T-cell (primary cell): Measurements from ENCODE around the genes PIP4K2A and APBB1IP.

DNA sequence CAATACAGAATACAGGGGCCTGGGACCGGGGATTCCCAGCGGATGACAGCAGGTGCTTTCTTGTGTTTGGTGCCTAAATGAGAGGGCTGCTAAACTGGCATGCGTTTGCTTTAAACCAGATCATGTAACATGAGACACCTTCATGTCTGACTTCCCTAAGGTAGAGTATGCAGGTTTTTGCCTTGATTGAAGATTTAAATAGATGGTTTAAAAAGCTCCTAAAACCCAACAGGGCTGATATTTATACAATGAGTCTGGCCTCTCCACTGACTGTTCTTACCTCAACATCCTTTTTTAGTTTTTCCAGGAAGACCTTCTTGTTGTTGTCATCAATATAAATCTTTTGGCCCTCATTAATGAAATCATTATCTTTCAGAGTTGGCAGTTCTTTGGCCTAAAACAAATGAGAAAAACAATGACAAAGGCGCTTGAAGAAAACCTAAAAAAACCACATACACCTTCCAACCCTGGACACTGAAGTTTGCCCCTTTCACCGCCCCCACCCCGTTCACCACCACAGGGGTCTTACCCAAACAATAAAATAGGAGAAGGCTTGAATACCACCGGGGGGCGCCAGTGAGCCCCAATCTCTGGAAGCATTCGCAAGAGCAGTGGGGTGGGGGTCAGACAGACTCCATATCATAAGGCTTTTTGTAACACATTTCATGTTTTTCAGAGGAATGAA is 163.9 kb downstream of the PIP4K2A start:
- PRO-cap, 7 experiments = no peak in any of the 7 experiments

- PRO-cap, 7 experiments = no peak in any of the 7 experiments
These were observed 144.7 kb downstream of the PIP4K2A start for GRCh38 chr10:22569484-22570285.

DNA sequence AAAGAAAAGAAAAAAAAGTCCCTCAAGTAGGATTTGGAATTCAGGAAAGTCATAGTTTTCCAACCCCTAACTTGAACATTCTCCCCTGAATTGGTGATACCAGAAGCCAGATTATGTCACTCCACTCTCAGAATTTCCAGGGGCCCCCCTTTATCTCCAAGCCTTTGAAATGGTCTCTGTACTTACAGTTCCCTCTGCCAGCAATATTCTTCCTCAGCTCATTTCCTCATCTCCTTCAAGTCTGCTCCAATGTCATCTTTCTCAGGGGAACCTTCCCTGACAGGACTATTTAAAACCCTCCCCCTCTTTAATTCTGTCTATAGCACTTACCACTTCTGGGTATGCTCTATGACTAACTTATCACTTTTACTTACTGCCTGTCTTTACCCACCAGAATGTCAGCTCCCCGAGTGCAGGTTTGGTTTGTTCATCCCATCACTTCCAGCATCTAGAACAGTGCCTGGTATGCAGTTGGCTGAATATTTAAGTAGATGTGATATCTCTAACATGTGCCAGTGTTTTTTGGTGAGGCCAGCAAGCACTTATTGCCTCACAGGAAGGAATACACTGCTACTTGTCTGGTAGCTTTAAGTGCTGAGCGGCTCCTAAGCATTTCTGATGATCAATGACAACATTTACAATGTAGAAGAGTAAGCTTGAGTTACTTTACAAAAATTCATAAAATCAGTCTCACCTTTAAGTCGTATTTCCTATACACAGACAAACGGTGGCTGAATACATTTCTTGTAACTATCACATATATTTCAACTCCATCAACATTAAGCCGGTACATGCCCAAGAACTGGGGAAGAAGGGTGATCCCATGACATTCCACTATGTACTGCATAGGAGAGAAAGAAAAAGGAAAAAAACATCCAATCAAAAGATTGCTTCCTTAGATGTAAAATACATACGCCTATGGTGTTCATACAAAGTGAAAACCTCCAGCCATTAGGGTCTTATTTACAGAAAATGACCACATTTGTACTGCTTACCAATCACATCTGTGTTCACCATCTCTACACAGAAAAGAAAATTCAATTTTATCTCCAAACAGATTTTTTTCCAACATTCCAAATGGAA is 141.4 kb downstream of the PIP4K2A start:
- PRO-cap, 7 experiments = no peak in any of the 7 experiments

DNA sequence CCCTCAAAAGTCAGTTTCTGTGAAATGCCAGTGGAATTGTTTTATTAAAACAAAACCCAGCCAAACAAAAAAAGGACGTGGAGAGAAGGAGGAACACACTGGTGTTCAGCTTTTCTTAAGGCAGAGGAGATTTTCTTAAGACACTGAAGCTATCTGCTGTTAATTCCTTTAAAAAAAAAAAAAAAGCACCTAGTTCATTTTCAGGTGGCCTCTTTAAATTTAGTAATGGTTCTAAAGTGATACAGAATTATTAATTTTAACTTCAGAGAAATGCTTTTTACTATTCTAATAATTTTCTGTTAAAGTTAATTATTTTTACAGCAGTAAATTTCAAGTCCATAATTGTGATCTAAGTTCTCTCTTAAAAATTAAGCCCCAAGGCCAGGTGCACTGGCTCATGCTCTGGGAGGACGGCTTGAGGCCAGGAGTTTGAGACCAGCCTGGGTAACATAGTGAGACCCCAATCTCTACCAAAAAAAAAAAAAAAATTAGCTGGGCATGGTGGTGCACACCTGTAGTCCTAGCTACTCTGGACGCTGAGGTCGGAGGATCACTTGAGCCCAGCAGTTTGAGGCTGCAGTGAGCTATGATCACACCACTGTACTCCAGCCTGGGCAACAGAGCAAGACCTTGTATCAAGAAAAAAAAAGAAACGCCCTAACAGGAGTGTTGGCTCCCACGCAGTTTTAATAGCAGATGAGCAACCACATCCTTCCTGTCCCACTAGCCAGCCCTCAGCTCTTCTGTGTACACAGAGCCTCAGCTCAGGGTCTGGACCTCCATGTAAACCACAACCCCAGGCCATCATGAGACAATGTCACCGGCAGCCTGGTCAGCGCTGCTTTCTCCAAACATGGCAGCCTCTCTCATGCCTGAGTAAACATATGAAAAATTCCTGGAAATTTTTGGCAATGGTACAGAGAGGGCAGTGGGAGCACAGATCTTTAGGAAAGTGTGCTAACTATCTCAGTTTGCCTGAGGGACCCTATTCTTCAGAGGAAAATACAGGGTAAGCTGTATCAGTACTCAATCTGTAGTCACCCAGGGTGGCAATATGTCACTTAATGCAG is 108.4 kb downstream of the PIP4K2A start:
- PRO-cap, 7 experiments = peak in 2 of 7 experiments; most common plus-strand start position 716 of the sequence (in 1); most common minus-strand start position 605 of the sequence (in 2)

DNA sequence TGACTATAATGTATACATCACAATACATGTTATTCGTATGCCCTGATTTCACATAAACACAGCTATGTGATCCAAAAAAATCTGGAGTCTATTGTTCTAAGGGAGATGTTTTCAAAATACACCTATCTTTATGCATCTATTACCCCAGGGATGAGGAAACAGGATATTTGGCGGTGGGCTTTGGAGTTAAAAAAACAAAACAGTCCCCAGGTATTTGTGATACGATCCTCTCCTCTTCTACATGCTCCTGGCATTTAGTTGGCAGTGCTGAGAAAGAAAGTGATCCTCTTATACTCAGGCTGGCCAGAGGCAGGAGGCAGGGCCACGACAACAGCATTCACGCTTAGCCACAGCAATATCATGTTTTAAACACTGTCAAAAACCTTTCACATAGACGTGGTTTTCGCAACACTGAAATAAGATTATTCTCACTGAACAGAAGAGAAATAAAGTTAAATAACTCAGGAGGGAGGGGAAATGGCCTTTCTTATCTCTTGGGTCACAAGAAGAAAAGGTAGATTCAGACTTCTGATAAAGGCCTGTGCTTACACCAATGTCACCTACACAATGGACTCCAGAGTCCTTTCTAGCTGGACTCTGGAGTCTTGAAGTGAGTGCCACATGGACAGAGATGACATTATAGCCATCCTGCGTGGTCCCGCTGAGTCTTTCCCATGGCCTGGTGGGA is 88.8 kb downstream of the PIP4K2A start:
- PRO-cap, 7 experiments = no peak in any of the 7 experiments

DNA sequence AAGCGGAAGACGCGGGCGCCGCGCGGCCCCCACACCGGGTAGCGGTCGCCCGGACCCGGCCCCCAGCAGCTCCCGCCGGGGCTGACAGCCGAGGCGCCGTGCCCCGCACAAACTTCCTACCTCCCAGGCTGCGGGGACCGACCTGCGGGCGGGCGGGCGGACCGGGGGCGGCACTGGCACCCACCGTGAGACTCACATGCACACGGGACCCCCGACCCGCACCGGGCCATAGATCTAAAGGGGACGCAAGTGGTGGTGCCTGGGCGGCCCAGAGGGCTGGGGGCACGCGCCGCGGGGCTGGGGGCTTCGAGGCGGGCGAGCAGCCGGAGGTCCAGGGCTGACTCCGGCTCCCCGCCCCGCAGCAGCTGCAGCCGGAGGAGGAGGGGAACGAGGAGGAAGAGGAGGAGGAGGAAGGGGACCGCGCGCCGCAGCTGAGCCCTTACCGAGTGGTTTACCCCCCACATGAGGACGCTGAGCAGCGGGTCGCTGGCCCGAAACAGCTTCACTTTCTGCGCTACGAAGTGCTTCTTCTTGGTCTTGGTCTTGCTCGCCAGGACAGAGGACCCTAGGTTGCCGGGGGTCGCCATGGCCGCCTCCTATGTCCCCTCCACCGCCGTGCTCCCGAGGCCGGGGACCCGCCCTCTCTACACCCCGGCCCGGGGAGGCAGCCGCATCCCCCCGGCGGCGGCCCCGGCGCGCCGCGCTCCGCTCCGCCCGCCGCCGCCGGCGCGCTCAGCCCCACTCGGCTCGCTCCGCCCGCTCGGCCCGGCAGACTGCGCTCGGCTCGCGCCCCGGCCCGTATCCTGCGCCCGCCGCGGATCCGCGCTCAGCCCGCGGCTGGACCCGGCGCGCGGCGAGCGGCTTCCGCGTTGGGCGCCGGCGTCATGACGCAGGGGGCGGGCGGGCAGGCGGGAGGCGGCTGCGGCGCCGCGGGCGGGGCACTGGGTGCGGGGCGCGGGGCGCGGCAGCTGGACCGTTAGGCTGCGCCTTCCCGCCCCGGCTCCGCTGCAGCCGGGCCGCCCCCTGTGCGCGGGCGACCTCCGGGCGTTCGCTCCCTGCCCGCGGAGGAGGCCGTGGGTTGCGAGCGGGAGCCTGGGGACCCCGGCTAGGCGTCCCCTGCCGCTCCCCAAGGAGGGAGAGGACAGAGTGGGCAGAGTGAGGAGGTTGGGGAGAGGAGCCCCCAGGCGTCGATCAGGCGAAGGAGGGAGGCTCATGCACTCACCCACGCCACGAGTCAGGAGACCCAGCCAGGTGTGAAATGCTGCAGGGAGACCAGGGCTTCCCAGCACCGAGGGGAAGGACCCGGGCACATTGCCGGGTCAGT is at the start of gene PIP4K2A:
Gene PIP4K2A, minus strand, starts transcription at position 839 of the 1,324 bp plus-strand sequence.
- PRO-cap, 7 experiments = peak in 7 of 7 experiments; most common plus-strand start position 941 of the sequence (in 7); most common minus-strand start position 775 of the sequence (in 5)

GRCh38 chr10:23097208-23097808 is 1.9 kb downstream of the MSRB2 start:
- PRO-cap, 7 experiments = no peak in any of the 7 experiments

GRCh38 chr10:24207865-24208649 is 881 bp upstream of the KIAA1217 start:
- PRO-cap, 7 experiments = no peak in any of the 7 experiments

GRCh38 chr10:24214744-24215091 is 5.8 kb downstream of the KIAA1217 start:
- PRO-cap, 7 experiments = no peak in any of the 7 experiments

GRCh38 chr10:24262864-24263485 is 54.0 kb downstream of the KIAA1217 start:
- PRO-cap, 7 experiments = no peak in any of the 7 experiments

- PRO-cap, 7 experiments = no peak in any of the 7 experiments
These were observed 97.6 kb downstream of the KIAA1217 start for GRCh38 chr10:24306403-24307029.

DNA sequence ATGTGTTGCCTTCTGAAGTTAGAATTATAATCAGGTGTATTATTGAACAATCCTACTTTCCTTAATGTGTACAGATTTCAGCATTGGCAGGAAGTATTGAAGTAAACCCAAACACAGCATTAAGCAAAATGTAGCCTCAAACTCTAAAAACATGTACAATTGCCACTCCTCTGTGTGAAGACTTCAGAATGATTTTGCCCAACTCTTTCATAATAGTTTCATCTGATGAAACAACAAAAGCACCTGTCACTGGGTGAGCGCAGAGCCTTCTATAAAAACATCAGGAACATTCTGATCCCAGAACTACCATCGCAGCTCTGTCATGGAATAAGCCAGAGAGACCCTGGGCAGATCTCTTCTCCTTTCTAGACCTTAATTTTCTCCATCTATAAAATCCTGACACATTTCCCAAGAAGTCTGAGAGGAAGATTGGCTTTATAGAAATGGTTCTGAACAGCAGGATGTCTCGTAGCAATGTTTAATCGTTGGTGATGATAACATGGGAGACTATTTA is 197.8 kb downstream of the KIAA1217 start:
- PRO-cap, 7 experiments = no peak in any of the 7 experiments

GRCh38 chr10:24465225-24465894 is 256.4 kb downstream of the KIAA1217 start:
- PRO-cap, 7 experiments = no peak in any of the 7 experiments

- PRO-cap, 7 experiments = no peak in any of the 7 experiments
These were observed 71.7 kb downstream of the ARHGAP21 start for GRCh38 chr10:24652065-24652266.

GRCh38 chr10:24871561-24872668 is 80.5 kb downstream of the PRTFDC1 start:
- PRO-cap, 7 experiments = no peak in any of the 7 experiments

- PRO-cap, 7 experiments = no peak in any of the 7 experiments
These were observed 43.5 kb downstream of the THNSL1 start for GRCh38 chr10:25059792-25060401.

- PRO-cap, 7 experiments = no peak in any of the 7 experiments
These were observed 45.2 kb downstream of the THNSL1 start for GRCh38 chr10:25061529-25062005.

- PRO-cap, 7 experiments = no peak in any of the 7 experiments
These were observed 64.5 kb downstream of the THNSL1 start for GRCh38 chr10:25080830-25081439.

DNA sequence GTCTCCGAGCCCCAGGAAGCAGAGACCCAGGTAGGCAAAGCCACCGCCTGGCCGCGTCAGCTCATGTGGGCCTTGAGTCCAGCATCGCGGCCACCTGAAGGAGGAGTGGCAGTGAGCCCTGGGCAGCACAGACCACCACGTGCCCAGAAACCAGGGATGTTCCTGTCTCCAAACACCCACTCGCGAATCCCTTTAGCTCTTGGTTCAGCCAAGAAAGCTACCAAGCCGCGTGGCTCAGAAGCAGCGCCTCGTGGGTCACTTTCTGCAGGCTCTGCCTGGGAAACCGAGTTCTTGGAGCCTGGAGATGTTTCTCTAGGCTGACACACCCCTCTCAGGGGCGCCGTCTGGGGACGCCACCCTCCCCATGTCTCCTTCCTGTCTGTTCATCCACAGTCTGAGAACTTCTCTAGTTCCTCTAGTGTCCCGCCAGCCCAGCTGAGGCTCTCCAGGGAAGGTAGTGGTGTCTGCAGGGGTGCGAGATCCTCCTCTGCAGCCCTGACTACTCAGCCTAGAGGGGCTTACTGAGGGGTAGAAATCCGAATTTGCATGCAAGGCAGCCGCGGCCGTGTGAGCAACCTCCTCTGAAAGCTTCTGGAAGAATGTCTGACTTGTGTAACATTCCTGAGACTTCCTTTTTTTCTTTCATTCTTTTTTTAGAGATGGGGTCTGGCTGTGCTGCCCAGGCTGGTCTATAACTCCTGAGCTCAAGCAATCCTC is 45.8 kb upstream of the APBB1IP start:
- PRO-cap, 7 experiments = no peak in any of the 7 experiments

- PRO-cap, 7 experiments = peak in 7 of 7 experiments; most common plus-strand start chr10:26438412 (in 7); most common minus-strand start chr10:26438066 (in 7)
These were observed at the start of gene APBB1IP for GRCh38 chr10:26437380-26438501. Gene APBB1IP, plus strand, starts transcription at chr10:26438341.